Heart (tissue), 3 donors: ENCODE measurements around a stretch of chr11.

GRCh38 chr11:68145094-68145645 lies 24.0 kb upstream of the CHKA start:
- RAMPAGE, long total RNA, 2 experiments, result no peak in any of the 2 experiments

- RAMPAGE, long total RNA, 2 experiments, result no peak in any of the 2 experiments
These were observed 14.8 kb upstream of the LRP5 start for GRCh38 chr11:68297511-68298145.

DNA sequence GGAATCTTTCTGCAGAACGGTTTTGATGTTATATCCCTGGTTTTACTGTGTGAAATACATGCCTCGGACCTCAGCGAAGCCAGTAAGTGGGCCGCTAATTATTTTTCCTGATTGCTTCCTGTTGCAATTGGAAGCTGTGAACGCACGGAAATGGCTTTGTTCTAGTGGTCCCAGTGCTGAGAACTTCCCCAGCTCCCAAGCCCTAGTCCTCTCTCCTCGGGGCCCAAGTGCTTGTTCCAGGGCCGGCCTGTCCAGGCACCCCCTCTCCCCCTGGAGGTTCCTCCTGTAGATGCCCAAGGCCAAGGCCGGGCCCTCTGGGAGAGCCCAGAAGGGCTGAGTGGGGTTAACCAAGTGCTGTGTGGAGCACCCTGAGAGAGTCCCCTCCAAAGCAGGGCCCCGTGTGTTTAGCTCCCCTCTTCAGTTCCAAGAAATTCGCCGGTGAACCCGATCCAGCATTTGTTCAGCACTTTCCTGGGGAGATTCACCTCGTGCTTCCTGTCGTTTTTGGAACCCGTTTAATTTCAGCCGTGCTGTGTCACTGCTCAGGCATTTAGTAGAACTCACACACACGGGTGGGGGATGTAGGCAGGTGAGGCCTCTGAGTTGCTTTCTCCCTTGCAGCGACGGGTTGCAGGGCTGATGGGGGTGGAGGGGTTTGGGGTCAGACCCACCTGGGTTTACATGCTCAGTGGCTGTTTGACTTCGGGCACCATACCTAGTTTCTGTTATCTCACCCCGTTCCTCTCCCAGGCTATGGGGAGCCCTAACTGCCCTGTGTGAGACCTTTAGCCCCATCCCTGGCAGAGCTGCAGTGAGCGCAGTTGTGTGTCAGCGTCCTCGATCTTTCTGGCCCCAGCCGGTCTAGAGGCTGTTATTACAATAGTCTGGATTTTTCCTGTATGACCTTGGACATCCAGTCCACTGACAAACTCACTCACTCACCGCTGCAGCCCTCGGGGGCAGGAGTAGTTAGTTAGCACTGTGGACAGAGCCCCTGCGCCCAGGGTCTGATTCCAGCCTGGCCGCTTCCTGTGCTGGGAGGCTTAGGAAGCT lies 2.4 kb downstream of the LRP5 start:
- RAMPAGE, long total RNA, 2 experiments, result no peak in any of the 2 experiments

DNA sequence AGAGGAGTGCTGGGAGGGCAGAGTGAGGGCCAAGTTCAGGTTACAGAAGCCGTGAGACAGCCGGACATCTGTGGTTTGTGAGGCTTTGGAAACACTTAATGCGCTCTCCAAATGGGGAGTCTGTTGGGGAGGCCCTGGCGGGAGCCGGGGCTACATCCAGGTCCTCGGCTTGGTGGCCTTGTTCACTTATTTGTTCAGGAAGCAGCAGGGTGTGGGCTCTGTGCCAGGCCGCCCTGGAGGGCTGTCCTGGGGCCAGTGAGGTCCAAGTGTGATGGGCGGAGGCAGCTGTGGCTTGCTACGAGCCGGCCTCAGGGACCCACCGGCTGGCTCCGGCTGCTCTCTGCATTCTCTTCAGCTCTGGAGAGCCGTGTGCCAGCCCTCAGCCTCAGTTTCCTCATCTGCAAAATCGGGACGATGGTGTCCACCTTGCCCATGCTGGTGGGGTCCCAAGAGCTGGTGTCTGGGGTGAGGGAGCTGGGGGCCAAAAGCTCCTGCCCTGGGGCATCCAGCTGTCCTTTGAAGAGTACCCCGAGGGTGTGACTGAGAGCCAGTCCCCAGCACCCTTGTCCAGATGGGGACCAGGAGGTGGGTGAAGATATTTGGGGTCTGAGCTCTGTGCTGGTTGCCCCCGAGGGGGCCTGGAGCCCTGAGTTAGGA lies 4.6 kb downstream of the LRP5 start:
- RAMPAGE, long total RNA, 2 experiments, result no peak in any of the 2 experiments

DNA sequence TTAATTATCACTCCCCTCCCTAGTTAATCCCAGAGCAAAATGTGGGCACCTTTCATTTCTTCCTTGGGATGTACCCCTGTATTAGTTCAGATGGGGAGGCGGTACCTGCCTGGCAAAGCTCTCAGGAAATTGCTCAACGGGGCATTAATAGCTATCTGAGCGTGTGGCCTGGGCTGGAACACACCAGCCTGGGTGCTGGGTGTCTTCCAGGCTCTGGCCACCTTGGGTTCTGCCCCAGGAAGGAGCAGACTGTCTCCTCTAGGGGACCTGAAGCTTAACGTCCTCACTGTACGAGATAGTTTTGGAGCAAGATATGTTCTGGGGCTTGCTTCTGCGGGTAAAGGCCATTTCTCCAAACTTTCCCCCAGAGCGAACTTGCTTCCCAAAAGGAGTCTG lies 9.3 kb downstream of the LRP5 start:
- RAMPAGE, long total RNA, 2 experiments, result no peak in any of the 2 experiments

DNA sequence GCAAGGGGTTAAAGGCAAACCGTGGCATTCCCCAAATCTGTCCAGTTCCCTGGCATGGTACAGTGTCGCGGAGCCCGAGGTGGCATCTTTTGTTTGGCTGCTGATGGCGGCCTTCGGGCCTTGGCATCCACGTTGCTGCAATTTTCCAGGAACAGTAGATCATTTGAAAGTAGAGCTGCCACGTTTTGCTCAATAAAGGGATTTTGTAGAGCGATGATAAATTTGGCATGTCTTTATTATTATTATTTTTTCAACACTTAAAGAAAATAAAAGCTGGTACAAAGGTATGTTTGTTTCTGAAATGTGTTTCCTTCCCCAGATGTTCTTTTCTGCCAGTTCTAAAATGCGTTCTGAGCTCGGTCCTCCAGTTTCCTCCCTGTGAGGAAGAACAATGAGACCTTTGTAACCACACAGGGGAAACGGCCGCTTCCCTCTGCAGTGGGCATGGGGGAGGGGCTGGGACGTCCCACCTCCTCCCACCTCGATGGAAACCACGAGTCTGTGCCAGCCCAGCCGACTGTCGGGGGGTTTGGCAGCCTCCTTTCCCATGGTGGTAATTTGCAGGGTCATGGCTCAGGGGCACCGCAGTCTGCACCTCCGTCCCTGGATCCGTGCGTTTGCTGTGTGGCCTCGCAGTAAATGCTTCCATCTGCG lies 15.8 kb downstream of the LRP5 start:
- RAMPAGE, long total RNA, 2 experiments, result no peak in any of the 2 experiments

DNA sequence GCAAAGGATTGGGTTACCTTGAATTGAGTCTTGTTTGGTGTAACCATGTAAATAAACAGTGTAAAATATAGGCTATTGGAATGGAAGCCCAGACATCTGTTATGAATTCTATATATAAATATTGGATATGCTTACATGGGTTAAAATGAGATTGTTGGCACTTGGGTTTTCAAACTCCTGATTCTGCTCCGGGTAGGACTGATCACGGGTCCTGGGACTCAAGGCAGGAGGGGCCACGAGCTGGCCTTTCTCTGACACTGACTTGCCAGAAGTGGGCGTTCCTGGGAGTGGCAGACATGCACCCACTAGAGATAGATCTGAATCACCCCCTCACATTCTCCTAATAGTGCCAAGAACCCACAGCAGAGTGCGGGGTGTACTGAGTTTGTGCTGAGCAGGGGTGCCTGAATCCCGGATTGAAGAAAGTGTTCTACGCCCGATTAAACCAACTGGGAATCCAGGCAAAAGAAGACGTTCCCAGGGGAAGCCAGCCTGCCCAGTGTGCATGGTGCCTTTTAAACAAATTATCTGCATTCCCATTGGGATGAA lies 26.0 kb downstream of the LRP5 start:
- RAMPAGE, long total RNA, 2 experiments, result no peak in any of the 2 experiments

- RAMPAGE, long total RNA, 2 experiments, result no peak in any of the 2 experiments
These were observed 61.2 kb upstream of the PPP6R3 start for GRCh38 chr11:68399285-68399916.

GRCh38 chr11:68411491-68412190 lies 48.9 kb upstream of the PPP6R3 start:
- RAMPAGE, long total RNA, 2 experiments, result no peak in any of the 2 experiments

- RAMPAGE, long total RNA, 2 experiments, result no peak in any of the 2 experiments
These were observed 46.9 kb upstream of the PPP6R3 start for GRCh38 chr11:68413729-68414018.

GRCh38 chr11:68446081-68446905 lies 14.3 kb upstream of the PPP6R3 start:
- RAMPAGE, long total RNA, 2 experiments, result no peak in any of the 2 experiments

- RAMPAGE, long total RNA, 2 experiments, result no peak in any of the 2 experiments
These were observed 104.6 kb downstream of the PPP6R3 start for GRCh38 chr11:68565128-68565580.

DNA sequence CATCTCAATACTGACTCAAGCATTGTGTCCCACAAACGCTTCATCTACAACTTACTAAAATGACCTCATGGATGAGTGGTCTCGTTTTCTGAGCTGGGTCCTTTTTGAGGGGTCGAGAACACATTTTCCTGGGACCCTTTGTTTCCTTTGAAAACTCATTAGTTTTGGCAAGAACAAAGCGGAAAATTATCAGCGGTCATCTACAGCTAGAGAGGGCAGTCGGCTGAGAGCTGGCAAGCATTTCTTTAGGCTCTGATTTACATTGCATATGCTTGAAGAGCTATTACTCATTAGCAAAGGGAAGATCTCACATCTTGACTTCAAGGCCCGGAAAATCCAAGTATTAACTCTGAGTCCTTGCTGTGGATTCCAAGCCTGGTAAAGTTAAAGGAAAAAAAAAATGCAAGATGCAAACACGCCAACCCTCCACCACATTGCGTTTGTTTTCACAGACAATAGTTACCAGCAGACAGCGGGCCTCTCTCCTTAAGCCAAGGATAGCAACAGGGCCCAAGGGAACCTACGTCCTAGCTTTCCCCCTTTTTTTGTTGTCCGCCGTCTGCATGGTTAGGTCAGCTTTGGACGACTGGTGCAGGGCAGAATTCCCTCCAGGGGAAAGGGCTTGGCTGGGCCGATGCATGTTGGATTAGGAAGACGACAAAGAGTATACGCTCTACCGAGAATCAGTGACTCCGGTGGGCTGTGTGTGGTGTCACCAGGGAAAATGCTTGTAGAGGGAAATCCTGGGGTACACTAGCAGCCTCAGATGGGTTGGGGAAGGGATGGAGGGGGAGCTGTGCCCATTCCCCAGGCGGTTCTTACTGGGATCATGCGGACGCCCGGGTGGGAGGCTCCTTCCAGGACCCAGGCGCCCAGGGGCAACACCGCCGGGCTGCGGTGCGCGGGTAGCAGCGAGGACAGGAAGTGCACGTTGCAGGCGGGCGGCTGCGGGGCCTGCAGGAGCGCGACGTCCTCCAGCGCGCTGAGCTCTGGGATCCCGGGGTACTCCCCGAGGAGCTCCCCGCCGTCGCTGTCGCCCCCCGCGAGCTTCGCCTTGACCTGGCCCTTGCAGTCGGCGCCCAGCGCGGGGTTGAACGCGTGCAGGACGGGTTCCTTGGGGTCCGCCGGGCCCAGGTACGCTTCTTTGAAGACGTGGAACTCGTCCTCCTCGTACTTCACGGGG lies 1.6 kb downstream of the TESMIN start:
- RAMPAGE, long total RNA, 2 experiments, result no peak in any of the 2 experiments

DNA sequence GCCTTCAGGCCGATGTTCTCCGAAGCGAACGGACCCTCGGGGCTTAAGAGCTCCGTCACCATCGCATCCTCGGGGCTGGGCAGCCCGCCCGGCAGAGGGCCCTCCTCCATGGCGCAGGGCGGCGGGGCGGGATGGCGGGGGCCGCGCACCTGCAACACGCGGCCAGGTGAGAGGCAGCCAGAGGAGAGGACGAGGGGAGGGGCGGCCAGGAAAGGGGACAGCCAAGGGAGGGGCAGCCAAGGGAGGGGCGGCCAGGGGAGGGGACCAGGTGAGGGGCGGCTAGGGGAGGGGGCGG lies 822 bp downstream of the TESMIN start:
- RAMPAGE, long total RNA, 2 experiments, result no peak in any of the 2 experiments

GRCh38 chr11:68811618-68812309 lies 30.0 kb downstream of the CPT1A start:
- RAMPAGE, long total RNA, 2 experiments, result no peak in any of the 2 experiments

GRCh38 chr11:68941730-68942469 lies 38.2 kb downstream of the IGHMBP2 start:
- RAMPAGE, long total RNA, 2 experiments, result no peak in any of the 2 experiments

GRCh38 chr11:68962946-68963298 lies 17.9 kb downstream of the MRGPRD start:
- RAMPAGE, long total RNA, 2 experiments, result no peak in any of the 2 experiments

DNA sequence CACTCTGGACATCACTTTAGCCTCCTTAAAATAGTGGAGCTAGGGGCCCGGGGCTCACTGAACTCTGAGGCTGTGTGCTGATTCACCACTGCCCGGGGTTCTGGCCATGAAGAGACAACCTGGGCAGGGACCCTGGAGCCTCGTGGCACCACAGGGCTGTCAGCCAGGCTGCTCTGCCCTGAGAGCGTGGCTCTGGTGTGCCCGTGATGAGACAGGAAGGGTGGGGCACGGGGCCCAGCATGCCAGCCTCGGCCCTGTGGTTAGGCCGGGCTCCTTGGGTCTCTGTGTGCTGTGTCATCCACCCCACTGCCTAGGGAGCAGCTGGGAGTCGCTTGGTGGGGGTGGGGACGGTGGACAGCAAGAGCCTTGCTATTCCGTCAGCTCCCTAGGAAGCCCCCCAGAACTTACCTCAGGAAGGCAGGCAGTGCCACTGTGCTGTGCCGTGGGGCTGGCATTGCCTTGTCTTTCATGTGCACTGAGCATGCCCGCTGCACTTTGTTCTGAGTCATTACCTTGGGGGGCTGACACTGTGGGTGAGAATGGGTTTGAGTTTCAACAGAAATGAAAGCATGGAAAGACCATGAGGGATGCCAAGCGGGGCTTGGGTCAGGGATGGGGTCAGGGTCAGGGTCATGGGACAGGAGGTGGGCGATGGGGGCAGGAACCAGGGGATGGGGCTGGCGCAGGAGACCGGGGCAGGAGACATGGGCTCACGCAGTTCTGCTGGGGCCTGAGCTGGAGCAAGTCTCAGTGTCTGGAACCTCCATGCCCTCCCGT lies 31.8 kb downstream of the TPCN2 start:
- RAMPAGE, long total RNA, 2 experiments, result no peak in any of the 2 experiments

DNA sequence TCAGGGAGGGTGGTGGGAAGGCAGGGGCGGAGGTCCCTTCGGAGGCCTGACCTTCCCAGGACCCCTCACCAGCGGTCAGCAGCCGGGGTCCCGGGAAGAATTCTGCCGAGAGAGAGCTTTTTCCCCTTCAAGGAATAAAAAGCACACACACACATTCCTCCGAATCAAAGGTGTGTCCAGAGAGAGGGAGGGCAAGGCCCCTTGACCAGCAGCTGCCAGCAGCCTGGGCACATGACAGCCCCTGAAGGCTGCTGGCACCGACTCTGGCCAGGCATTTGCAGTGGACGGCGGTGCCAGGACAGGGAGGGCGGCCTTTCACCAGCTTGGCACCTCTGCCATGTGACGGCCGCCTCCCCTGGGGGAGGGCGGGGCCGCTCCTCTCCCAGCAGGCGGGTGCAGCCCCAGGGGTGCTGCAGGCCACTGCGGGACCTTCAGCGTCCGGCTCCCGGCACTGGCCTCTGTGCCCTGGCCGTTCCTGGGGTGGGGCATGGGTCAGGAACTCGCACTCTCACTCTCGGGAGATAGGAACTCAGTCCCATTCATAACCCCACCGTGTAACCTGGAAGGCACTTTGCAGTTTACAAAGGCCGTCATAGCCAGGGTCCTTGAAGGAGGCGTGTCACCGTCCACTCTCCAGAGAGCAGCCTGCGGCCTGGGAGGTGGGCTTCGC lies 40.1 kb upstream of the SMIM38 start:
- RAMPAGE, long total RNA, 2 experiments, result no peak in any of the 2 experiments

- RAMPAGE, long total RNA, 2 experiments, result no peak in any of the 2 experiments
These were observed 489 bp upstream of the SMIM38 start for GRCh38 chr11:69155090-69155801.